Metanephros (tissue), 2 donors: ENCODE results near the genes NAALADL2 and PIK3CA.

GRCh38 chr3:174858828-174859710 lies at the start of gene NAALADL2:
Gene NAALADL2 (plus strand): TSS chr3:174859334.
- RAMPAGE, long total RNA, result no peak

- RAMPAGE, long total RNA, result no peak
These were observed 260.2 kb downstream of the NAALADL2 start for GRCh38 chr3:175119365-175119679.

DNA sequence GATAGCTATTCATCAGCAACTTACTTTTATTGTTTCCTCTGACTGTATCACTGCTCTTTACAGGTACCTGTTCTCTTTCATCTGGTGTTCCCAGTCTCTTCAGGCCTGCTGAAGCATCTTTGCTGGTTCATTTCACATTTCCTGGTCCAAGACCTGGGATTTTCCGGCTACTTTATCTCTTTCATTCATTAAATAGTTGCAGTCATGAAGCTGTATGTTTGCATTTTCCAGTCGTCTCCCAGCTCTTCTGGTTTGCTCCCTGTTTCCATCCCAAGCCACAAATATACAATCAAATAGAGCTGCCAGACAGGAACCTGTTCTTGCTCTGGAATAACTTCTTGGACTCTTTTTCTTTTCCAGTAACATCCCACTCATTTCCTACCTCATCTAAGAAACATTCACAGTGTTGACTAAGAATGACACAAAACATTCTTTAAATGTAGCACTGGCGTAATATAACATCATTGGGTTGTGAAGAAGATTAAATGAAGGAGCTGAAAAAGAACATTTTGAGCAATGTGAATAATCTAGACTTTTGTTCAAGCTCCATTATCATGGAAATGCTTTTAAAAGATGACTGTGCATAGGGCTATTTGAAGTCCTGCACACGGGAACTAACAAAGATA lies 573.8 kb downstream of the NAALADL2 start:
- RAMPAGE, long total RNA, result no peak

DNA sequence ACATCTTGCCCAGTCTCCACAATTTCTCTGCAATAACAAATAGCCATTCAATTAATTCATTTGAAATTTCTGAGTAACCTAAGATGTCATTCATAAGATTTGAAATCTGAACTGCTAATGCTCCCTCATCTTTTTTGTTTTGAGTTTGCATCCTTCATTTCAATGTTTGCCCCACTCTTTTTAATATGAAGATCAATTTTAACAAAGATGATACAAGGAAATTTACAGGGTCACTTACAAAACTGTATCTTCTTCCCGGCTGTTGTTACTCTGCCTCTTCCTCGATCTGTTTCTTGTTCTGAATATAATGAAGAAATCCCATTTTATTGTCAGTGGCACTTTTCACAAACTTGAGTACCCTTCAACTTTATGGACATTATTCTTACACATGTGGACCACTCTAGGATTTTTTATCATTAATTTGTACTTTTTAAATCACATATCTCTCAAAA lies 343.8 kb downstream of the TBL1XR1 start:
- RAMPAGE, long total RNA, result no peak

DNA sequence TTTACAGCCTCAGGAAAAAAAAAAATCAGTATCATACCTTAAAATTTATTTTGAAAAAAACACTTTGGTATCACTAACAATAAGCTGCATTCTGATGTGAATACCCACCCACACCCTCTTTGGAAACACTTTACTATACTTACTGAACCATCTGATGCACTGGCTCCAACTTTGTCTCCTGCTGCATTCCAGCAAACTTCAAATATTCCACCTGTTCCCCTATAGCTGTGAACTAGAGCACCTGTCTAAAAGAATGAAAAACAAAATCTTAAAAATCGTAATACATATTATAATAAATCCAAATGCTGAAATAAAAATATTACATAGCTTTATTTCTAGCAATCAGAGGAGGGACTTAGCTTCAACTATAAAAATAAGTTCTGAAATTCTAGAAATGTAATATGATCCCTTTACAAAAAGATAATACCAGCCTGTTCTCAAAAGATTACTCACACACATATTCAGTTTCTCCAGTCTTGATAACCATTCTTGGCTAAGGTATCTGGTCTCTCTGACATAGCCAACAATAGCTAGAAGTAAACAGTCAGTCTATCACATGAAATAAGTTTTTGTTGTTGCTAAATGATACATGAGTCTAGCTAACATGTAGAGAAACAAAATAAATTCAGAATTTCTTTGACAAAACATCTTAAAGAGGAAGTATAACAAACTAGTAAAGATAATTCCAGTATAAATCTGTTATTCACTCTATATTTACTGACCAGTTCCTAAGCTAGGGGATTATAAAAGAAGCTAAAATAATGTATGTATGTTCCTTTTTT lies 170.9 kb downstream of the TBL1XR1 start:
- RAMPAGE, long total RNA, result no peak

- RAMPAGE, long total RNA, result no peak
These were observed 51.7 kb downstream of the TBL1XR1 start for GRCh38 chr3:177145347-177146150.

DNA sequence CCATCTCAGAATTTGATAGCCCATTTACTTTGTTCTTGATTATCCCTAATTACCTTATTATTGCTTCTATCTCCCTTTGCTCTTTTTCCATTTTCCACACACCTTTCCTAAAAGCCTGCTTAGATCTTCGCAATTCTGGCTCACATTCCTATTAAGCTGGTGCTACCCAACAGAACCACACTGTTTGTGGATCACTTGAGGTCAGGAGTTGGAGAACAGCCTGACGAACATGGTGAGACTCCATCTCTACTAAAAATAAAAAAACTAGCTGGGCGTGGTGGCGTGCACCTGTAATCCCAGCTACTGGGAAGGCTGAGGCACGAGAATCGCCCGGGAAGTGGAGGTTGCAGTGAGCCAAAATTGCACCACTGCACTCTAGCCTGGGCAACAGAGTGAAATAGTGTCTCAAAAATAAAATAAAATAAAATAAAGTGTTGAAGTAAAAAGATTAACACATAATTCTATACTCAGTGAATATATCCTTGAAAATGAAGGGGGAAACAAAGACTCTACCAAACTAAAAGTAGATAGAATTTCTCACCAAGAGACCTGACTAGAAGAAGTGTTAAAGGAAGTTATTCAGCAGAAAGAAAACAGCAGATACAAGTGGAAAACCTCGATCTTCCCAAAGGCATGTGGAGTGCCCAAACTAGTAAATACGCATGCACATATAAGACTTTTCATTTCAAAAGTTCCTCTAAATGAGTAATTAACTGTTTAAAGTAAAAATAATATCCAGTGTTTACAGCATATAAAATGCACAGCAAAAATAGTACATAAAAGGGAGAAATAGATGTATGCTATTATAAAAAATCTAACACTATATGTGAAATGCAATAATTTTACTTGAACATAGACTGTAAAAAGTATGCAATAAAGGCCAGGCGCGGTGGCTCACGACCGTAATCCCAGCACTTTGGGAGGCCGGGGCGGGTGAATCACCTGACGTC lies 44.3 kb downstream of the TBL1XR1 start:
- RAMPAGE, long total RNA, result no peak

DNA sequence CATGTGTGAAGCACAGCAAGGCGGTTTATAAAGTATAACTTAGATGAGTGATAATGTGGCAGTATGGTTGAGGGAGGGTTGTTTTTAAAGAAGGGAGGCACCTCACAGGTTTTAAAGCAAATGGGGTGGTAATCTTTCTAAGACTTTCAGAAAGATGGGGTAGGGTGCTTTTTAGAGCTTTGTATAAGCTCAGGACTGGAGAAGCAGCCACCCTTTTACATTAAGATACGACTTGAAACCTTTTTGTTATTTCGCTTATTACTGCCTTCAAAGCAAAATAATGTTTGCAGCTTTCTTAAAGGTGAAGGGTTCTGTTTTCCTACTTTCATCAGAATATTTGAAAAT lies 1.1 kb upstream of the TBL1XR1 start:
- RAMPAGE, long total RNA, result no peak

DNA sequence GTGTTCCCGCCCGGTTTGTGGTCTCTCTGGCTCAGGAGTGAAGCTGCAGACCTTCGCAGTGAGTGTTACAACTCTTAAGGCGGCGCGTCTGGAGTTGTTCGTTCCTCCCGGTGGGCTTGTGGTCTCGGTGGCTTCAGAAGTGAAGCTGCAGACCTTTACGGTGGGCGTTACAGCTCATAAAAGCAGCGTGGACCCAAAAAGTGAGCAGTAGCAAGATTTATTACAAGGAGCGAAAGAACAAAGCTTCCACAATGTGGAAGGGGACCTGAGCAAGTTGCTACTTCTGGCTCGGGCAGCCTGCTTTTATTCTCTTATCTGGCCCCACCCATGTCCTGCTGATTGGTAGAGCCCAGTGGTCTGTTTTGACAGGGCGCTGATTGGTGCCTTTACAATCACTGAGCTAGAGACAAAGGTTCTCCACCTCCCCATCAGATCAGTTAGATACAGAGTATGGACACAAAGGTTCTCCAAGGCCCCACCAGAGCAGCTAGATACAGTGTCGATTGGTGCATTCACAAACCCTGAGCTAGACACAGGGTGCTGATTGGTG lies 73.6 kb upstream of the TBL1XR1 start:
- RAMPAGE, long total RNA, result no peak

GRCh38 chr3:177672646-177672887 lies 475.3 kb upstream of the TBL1XR1 start:
- RAMPAGE, long total RNA, result no peak

DNA sequence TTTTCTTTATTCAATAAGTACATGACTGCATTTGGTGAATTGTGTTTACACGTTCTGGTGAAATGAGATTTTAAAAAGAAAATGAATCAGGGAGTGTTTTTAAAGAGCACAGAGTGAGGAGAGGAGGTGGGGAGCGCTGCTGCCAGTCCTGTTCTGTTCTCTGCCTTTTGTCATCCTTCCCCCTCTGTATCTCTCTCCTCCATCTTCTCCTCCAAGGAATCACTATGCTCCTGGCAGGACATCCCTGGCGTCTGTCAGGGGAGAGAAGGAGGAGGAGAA lies 627.5 kb upstream of the TBL1XR1 start:
- RAMPAGE, long total RNA, result no peak

DNA sequence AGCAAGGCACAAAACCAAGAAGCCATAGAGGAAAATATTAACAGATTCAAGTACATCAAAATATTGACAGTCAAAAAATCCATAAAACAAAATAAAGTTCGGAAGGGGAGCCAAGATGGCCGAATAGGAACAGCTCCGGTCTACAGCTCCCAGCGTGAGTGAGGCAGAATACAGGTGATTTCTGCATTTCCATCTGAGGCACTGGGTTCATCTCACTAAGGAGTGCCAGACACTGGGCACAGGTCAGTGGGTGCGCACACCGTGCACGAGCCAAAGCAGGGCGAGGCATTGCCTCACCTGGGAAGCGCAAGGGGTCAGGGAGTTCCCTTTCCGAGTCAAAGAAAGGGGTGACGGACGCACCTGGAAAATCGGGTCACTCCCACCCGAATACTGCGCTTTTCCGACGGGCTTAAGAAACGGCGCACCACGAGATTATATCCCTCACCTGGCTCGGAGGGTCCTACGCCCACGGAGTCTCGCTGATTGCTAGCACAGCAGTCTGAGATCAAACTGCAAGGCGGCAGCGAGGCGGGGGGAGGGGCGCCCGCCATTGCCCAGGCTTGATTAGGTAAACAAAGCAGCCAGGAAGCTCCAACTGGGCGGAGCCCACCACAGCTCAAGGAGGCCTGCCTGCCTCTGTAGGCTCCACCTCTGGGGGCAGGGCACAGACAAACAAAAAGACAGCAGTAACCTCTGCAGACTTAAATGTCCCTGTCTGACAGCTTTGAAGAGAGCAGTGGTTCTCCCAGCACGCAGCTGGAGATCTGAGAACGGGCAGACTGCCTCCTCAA lies 211.6 kb downstream of the ZMAT3 start:
- RAMPAGE, long total RNA, result no peak

DNA sequence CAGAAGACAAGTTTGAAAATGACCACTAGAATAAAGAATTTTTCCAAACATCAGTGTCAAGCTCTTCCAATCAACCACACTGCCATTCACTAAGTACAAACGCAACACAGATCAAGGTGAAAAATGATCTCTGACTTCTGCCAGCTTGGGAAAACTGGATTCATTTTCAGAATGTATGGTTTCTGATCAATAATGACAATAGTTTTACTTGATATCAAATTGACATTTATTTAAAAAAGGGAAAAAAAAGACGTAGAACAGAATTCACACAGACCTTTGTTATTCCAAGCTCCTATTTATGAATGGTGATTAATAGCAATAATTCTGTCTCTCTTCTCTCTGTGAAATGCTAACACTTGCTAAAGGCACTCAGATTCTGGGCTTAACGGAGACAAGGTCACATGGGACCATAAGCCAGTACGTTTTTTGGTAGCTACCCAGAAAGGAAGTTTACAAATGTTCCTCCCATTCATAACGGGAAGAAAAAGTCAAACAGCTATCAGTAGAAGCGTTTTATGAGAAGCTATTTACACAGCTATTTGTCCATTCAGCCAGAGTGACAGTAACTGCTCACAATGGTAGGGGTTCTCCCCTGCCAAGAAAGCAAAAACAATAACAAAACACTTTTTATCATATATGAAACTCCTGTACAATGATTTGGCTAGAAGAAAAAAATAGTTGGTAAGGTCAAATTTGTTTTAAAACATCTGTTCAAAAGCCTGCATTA lies 51.6 kb downstream of the ZMAT3 start:
- RAMPAGE, long total RNA, result no peak

- RAMPAGE, long total RNA, result no peak
These were observed at the start of gene PIK3CA for GRCh38 chr3:179147895-179148908. Gene PIK3CA (plus strand): TSS chr3:179148357.

- RAMPAGE, long total RNA, result no peak
These were observed 845 bp downstream of the ZNF639 start for GRCh38 chr3:179323575-179324177.

DNA sequence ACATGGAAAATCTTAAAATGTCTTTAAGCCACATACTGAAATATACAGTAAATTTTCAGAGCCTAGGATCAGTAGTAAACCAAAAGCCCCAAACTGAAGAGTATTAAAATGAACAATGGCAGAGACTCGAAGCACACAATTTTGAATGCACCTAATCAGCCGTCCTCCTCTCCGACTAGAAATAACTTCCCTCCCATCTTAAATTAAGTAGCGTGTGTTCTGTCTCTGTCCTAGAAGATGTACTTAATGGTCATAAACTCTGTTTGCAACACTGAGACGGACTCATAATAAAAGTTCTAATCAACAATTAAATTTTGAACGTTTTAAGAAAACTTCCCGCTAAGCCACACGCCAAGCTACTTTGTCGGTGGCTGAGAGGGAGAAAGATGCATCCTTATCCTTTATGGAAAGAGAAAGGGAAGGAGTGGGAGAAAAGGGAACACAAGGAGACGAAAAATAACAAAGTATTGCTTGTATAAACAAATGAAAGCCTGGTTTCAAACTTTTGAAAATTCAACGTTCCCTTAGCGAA lies 1.0 kb downstream of the GNB4 start:
- RAMPAGE, long total RNA, result no peak

GRCh38 chr3:179588499-179589614 lies 15.6 kb downstream of the MRPL47 start:
- RAMPAGE, long total RNA, result no peak

- RAMPAGE, long total RNA, result no peak
These were observed 9.0 kb downstream of the USP13 start for GRCh38 chr3:179661825-179662271.

DNA sequence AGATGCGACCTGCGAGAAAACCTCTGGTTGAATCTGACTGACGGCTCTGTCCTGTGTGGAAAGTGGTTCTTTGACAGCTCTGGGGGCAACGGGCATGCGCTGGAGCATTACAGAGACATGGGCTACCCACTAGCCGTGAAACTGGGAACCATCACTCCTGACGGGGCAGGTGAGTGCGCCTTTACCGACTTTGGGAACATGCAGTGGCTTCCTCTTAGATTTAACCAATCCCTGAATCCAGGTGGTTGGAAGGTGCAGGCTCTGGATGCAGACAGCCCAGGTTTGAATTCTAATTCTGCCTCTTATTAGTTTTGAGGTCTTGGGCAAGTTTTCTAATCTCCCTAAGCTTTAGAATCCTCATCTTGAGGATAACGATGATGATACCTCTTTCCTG lies 55.9 kb downstream of the USP13 start:
- RAMPAGE, long total RNA, result no peak

- RAMPAGE, long total RNA, result no peak
These were observed 80.1 kb downstream of the USP13 start for GRCh38 chr3:179732861-179733468.